SK-N-MC (cell line): ENCODE results near the gene TFF2.

- RRBS = no CpG with 5 or more reads among the region's 3 CpGs
These were observed 17.7 kb downstream of the ABCG1 start for GRCh38 chr21:42236585-42237117.

- RRBS = no CpG with 5 or more reads among the region's 3 CpGs
These were observed 18.7 kb downstream of the ABCG1 start for GRCh38 chr21:42237663-42237946.

GRCh38 chr21:42247272-42248032 lies 28.5 kb downstream of the ABCG1 start:
- RRBS = no CpG with 5 or more reads among the region's 13 CpGs

GRCh38 chr21:42262803-42263338 lies 43.9 kb downstream of the ABCG1 start:
- RRBS = no CpG with 5 or more reads among the region's 12 CpGs

GRCh38 chr21:42287743-42288197 lies 27.4 kb downstream of the TFF3 start:
- RRBS = no CpG with 5 or more reads among the region's 25 CpGs

DNA sequence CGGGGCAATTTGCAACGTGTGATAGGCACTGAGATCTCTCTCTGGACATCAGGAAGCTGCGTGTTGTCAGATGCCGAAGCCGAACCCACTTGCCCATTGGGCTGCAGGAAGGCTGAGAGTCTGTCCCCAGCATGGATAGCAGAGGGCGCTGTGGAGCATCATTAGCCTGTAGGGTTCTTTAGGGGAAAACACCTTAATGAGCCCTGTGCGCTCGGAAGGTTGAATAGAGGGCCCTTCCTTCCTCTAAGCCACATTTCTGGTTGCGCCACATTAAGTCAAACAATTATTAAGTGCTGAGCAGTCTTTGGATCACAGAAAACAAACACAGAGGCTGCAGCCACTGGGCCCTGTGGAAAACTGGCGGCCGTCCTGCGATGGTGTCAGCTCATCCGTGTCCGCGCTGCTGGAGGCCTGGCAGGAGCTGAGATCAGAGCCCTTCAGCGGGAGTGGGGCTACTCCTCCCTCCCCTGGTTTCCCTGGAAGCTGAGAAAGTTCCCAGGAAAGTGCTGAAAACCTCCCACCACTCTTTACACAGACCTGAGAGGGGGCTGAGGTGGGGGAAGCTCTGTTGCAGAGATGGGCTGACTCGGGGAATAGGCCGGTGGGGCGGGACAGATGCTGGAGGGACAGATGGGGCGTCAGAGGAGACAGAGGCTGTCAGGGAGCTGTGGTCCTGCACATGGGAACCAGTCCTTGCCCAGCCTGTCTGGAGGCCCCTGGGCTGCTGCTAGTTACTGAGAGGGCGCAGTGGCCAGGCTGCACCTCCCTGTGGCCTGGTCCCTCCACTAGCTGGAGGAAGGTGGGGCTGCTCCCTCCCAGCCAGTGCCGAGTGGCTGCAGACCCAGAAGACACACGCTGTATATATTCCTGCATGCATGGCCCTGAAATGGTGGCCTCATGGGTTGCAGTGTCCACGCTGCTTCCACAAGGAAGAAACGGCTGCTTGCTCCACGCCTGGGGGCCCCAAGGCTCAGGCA lies 12.6 kb downstream of the TFF2 start:
- RRBS = no CpG with 5 or more reads among the region's 26 CpGs

GRCh38 chr21:42350792-42351333 lies at the start of gene TFF2:
TFF2 (minus strand) TSS chr21:42350994.
- RRBS = 62% methylated on average over 4 of the region's 16 CpGs

- RRBS = no CpG with 5 or more reads among the region's 7 CpGs
These were observed 10.0 kb downstream of the TMPRSS3 start for GRCh38 chr21:42385744-42386324.

GRCh38 chr21:42406081-42406908 lies 2.6 kb downstream of the UBASH3A start:
- RRBS = no CpG with 5 or more reads among the region's 14 CpGs

DNA sequence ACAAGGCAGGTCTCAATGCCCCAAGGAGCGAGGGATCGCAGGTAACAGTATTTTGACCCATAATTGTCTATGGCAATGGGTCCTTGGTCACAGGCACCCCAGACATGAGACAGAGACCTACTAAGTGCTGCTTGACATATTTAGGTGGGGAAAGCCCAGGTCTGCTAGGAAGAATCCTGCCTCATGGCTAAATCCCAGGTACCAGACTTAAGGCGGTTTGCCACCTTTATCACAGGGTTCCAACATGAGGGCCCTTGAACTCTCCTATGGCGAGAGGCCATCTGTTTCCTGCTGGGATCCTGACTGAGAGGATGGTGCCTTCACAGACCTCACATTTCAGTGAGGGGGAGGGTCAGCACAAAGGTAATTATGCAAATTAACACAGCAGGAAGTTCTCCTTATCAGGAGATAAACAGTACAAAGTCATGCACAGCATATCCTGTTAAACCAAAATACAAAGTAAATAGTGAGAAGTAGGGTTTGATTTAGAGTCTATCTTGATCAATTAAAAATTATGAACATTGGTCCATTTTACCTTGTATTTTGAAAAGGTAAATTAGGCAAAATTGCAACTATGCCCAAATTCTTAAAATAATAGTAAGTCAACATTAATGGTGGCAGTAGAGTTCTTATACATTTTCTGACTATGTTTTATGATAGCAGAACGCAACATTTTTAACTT lies 33.5 kb downstream of the RSPH1 start:
- RRBS = no CpG with 5 or more reads among the region's 5 CpGs

GRCh38 chr21:42464101-42464689 lies 31.8 kb downstream of the RSPH1 start:
- RRBS = no CpG with 5 or more reads among the region's 16 CpGs

GRCh38 chr21:42464785-42466089 lies 30.8 kb downstream of the RSPH1 start:
- RRBS = no CpG with 5 or more reads among the region's 11 CpGs

DNA sequence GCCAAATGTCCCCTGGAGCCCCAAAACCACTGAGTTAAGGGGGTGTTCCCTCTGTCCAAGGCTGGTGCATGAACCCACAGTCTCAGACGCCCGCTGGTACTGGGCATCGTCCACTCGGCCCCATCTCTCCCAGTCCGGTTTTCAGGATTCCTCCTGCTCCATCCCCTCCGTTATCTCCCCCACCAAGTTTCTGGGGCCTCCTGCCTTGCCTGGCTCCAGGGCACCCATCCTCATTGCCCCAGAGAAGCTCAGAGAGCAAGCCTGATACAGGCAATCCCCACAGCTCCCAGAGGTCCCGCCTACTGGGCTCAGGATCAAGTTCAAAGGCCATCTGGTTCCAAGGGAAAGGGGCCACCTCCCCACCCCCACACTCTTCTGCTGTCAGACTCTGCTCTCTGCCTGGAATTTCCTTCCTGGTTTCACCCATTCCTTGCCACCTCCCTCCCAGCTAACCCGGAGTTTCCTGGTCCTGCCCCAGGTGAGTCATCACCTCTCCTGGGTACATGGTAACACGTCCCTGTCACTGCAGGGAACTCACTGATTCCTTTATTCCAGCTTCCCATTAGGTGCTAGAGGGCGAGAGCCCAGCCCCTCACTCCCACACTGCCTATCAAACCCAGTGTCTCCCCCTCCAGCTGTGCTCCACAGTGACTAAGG lies 22.0 kb downstream of the RSPH1 start:
- RRBS = no CpG with 5 or more reads among the region's 10 CpGs

DNA sequence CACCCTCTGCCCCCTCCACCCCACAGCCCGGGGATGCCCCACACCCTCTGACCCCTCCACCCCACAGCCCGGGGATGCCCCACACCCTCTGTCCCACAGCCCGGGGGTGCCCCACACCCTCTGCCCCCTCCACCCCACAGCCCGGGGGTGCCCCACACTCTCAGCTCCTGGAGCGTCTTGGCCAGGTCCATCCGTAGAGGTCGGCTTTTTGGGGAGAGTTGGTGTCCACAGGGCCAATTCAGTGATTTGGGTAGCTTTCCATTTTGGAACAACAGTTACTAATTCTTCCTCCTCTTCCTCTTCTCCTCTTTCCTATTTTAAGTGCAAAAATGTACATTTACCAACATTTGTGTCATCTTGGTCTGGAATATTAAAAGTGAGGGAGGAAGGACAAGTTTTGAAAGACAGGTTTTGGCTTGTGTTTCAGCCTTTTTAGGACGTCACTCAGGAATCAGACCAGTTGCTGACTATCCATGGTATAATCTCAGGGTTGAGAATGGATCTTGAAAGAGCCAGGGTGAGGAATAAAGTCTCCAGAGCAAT lies 18.8 kb downstream of the RSPH1 start:
- RRBS = no CpG with 5 or more reads among the region's 8 CpGs

GRCh38 chr21:42515330-42515752 lies 1.7 kb downstream of the SLC37A1 start:
- RRBS = no CpG with 5 or more reads among the region's 2 CpGs

DNA sequence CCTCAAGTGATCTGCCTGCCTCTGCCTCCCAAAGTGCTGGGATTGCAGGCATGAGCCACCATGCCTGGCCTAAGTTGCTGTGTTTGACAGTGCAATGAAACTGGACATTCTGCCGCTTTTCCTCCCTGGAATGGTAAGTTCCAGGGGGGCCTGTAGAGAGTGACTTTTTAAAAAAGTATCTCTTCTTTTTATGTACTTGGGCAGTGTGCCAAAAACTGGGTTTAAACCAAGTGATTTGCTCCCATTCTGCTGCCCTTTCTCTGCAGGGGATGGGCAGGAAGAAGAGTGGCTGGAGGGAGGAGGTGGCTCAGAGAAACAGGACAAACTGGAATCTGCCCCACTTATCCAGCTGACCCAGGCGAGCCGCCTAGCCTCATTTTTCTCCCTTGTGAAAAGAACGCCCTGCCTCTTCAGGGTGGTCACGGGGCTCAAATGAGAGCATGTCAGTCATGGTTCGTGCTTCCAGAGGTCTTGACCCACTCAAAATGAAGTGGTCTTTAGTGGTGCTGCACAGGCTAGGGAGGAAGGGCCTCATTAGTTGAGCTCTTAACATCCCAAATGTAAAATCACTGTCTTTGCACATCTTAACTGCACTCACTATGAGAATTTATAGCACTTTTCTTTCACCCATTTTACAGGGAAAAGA lies 2.5 kb downstream of the SLC37A1 start:
- RRBS = no CpG with 5 or more reads among the region's 6 CpGs

GRCh38 chr21:42524318-42525342 lies 11.0 kb downstream of the SLC37A1 start:
- RRBS = no CpG with 5 or more reads among the region's 27 CpGs

- RRBS = no CpG with 5 or more reads among the region's 8 CpGs
These were observed 36.2 kb downstream of the PDE9A start for GRCh38 chr21:42689603-42689940.

DNA sequence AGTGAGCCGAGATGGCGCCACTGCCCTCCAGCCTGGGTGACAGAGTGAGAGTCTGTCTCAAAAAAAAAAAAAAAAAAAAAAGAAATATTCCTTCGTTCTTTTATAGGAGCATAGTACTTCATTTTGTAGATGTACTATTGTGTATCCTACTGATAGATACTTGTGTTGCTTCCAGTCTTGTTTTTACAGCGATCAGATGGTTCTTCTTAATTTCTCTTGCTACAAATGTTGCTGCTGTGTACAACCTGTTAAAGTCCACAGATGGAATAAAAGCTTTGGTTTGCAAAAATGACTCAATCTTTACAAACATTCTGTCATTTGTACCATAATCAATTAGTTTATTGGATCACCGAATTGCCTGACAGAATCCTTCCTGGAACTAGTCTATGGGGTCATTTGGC lies 66.2 kb downstream of the PDE9A start:
- RRBS = no CpG with 5 or more reads among the region's 5 CpGs

- RRBS = no CpG with 5 or more reads among the region's 14 CpGs
These were observed 70.9 kb downstream of the PDE9A start for GRCh38 chr21:42724134-42724894.